ENCODE data around the gene HHLA2.

DNA sequence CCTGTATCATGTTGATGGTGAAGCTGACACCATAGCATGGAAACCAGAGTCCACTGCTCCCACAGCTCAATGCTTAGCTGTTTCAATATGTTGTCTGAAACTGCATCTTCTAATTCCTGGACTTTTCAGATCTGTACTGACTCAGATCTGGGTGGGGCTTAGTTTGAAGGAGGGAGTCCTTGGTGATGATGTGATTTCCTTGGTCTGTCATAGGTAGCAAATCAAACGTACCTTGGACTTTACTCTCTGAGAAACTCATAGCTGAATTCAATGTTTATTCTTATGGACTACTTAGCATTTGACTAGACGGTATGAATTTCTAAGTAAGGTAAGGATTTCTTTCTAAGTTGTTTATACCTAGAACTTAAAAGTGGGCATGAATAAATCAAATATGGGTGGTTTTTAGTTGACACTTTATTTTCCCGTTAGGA lies at the start of gene HHLA2:
HHLA2 (plus strand) TSS at position 277 of the 431 bp plus-strand sequence.
- RAMPAGE, long total RNA, result no peak
- RRBS, result no CpG with 5 or more reads among the region's 3 CpGs

- RAMPAGE, long total RNA, result no peak
- RRBS, result no CpG with 5 or more reads among the region's 1 CpG
These were observed 93.0 kb downstream of the HHLA2 start for GRCh38 chr3:108389444-108389682.

DNA sequence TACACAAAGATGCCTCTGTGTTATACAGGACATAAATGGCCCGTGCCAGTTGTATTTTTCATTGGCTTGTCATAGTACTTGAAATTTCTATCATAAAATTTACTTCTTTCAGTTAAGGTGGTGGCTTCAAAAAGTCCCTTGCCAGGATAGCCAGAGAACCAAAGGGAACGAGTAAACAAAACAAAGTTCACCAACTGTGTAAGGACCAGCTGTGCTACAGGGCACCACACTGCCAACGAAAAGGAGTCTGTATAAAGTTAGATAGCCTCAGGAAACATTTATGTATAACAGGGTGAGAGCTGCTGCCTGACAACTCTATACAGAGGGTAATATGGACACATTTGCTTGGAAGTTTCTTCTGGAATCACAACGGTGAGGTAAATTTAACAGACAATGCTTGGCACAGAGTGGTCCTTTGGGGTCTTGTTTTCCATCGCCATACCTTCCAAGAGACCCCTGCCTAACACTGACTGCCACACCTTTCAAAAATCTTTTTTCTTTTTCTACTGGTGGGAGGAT lies 103.5 kb downstream of the MYH15 start:
- RAMPAGE, long total RNA, result no peak
- RRBS, result no CpG with 5 or more reads among the region's 5 CpGs

GRCh38 chr3:111019061-111019424 lies 52.6 kb upstream of the NECTIN3 start:
- RAMPAGE, long total RNA, result no peak
- RRBS, result no CpG with 5 or more reads among the region's 12 CpGs

DNA sequence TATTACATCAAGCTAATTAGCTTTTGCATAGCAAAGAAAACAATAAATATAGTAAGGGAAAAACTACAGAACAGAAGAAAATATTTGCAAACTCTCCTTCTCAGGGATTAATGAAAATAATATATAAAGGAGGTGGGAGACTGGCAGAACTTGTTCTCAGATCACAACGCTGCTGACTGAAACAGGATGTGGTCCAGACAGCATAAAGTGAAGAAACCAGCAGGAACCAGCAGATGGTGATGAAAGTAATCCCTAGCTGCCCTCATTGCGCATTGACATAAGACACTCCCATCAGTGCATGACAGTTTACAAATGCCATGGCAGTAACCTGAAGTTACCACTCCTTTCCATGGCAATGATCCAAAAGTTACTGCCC lies 149.2 kb upstream of the CD96 start:
- RAMPAGE, long total RNA, result no peak
- RRBS, result no CpG with 5 or more reads among the region's 2 CpGs

- RAMPAGE, long total RNA, result no peak
- RRBS, result no CpG with 5 or more reads among the region's 7 CpGs
These were observed 1.8 kb downstream of the CD96 start for GRCh38 chr3:111543725-111544267.

DNA sequence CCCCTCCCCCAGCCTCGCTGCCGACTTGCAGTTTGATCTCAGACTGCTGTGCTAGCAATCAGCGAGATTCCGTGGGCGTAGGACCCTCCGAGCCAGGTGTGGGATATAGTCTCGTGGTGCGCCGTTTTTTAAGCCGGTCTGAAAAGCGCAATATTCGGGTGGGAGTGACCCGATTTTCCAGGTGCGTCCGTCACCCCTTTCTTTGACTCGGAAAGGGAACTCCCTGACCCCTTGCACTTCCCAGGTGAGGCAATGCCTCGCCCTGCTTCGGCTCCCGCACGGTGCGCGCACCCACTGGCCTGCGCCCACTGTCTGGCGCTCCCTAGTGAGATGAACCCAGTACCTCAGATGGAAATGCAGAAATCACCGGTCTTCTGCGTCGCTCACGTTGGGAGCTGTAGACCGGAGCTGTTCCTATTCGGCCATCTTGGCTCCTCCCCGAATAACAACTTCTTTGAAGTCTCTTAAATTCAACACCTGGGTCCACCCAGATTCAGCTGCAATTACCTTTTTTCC lies 19.9 kb downstream of the CD96 start:
- RAMPAGE, long total RNA, result no peak
- RRBS, result no CpG with 5 or more reads among the region's 31 CpGs

DNA sequence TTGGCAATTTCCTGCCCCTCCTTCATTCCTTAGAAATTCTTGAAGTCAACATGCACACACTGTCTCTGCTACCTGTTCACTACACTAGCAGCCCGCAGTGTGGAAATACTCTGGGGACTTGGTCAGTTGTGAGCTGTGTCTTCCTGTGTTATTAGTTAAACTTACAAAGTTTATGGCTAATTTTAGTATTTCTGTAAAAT lies 4.9 kb downstream of the ZBED2 start:
- RAMPAGE, long total RNA, result no peak
- RRBS, result no CpG with 5 or more reads among the region's 1 CpG

GRCh38 chr3:111594027-111594798 lies 933 bp downstream of the ZBED2 start:
- RAMPAGE, long total RNA, result no peak
- RRBS, result no CpG with 5 or more reads among the region's 5 CpGs

- RAMPAGE, long total RNA, result no peak
- RRBS, result no CpG with 5 or more reads among the region's 7 CpGs
These were observed 15.6 kb upstream of the ZBED2 start for GRCh38 chr3:111610667-111611226.

DNA sequence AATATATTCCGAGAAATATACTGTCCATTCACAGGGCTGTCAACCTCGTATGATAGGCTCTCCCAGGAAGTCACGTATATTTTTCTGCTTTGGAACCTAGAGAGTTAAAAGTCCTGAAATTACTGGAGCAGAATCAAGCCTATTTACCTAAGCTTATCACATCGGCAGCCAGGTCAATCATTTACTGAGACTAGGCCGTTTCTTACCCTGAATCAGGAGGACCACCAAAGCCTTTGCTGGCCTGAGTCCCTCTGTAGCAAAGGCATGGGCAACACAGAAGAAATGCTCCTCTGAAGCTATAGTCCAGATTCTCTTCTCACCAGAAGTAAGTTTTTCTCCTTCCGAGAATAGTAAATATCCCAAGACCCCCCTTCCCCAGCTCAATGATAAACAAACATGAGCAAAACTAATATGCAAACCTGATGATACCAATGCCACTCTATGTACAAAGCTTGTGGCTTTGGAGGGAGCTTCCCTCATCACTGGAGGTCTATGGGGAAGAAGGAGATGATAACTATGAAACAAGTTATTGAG lies 58.7 kb downstream of the PLCXD2 start:
- RAMPAGE, long total RNA, result no peak
- RRBS, result no CpG with 5 or more reads among the region's 6 CpGs

- RAMPAGE, long total RNA, result no peak
- RRBS, result no CpG with 5 or more reads among the region's 5 CpGs
These were observed 64.9 kb downstream of the PLCXD2 start for GRCh38 chr3:111739187-111740041.

GRCh38 chr3:111856674-111856982 lies 2.4 kb upstream of the PHLDB2 start:
- RAMPAGE, long total RNA, result no peak
- RRBS, result no CpG with 5 or more reads among the region's 2 CpGs

- RAMPAGE, long total RNA, result no peak
- RRBS, result 1% methylated on average over 4 of the region's 44 CpGs
These were observed 1.2 kb downstream of the PHLDB2 start for GRCh38 chr3:111859952-111861070.

DNA sequence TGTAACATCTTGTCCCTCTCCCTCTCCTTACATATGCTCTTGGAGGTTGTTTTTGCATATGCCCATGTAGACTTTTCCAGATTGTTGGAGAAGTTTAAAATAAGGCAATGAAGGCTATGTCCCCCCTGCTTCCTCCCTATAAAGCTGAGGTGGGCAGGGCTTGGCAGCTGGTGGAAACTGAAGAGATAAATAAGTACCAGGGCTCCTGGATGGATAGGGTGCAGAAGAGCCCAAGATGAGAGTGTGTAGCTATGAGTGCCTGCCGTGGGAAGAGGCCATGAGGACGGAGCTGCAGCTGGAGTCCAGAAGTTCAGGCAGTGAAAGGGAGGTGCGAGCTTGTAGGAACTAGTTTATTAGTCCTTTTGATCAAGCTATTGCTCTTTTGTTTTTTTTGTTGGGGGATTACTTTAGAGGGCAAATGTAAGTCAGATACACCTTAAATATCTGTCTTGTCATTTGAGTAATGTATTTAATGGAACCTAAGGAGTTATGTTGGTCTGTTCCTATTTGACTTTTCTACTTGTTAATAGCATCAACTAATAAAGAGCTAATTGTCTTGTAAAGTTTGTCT lies 52.4 kb downstream of the PHLDB2 start:
- RAMPAGE, long total RNA, result no peak
- RRBS, result no CpG with 5 or more reads among the region's 3 CpGs

- RAMPAGE, long total RNA, result no peak
- RRBS, result no CpG with 5 or more reads among the region's 4 CpGs
These were observed 825 bp downstream of the ABHD10 start for GRCh38 chr3:111979621-111980081.

DNA sequence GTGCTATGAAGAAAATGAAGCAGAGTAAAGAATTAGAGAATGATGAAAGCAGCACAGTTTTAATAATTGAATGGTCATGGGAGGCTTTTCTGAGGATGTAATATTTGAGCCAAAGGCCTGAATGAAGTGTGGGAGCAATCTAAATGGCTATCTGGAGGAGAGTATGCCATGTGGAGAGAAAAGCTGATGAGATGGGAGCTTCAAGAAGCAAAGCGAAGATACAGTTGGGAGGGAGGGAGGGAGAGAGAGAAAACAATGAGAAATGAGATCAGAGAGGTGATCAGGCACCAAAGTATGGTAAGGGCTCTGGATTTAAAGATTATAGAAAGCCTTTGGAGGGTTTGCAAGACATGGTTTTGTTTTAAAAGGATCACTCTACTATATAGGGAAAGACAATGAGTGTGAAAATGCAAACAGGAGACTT lies 6.8 kb downstream of the ABHD10 start:
- RAMPAGE, long total RNA, result no peak
- RRBS, result no CpG with 5 or more reads among the region's 1 CpG

DNA sequence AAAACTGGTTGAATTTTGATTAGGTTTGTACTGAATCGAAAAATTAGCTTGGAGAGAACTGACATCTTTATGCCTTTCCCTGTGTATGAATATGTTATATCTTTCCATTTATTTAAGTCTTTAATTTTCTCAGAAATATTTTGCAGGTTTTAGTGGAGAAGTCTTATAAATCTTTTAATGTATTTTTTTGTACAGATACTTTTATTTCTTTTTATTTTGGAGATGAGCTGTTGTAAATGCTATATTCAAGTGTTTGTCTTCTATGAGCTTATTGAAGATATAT lies 5.4 kb upstream of the SLC9C1 start:
- RAMPAGE, long total RNA, result no peak
- RRBS, result no CpG with 5 or more reads among the region's 1 CpG

DNA sequence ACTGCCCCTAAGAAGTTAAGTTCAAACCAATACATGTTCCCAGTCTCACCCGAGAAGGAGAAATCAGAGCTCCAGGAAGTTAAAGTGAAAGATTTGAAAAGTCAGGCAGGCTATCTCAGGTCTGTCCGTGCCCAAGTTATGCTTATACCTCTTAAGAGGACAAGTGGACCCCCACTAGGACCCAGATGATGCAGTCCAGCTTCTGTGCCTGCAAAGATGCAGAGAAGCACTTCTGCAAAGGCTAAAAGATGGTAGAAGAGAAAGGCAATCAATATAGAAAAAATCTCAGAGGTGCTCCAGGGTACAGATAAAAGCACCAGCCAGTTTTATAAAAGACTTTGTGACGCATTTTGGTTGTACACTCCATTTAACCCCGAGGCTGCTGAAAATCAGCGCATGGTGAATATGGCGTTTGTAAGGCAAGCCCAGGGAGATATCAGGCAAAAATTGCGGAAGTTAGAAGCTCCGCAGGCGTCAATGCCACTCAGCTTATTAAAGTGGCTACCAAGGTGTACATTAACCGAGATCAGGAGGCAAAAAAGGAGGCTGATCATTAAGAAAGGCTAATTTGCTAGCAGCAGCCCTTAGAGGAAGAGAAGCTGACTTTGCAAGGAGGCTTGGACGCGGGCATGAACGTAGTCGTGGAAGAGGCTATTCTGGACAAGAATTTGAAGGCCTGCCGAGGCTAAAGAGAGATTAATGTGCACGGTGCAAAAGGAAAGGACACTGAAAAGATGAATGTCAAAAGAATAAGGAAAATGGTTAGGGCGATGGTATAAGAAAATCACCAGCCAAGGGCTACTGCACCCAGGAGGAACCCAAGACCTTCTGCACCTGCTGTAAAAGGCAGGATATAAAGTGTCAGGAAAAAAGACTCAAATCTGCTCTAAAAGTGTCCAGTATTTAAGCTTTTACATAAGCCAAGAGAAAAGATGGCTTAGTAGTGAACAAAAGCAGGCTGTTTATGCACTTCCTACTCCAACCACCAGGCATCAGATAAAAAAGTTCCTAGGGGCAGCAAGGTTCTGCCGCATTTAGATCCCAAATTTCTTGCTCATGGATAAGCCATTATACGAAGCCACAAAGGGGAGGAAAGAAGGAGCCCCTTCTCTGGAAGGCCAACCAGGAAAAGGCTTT lies 10.2 kb upstream of the SLC9C1 start:
- RAMPAGE, long total RNA, result no peak
- RRBS, result no CpG with 5 or more reads among the region's 19 CpGs

GRCh38 chr3:112361644-112362737 lies 29.0 kb downstream of the CD200 start:
- RAMPAGE, long total RNA, result no peak
- RRBS, result no CpG with 5 or more reads among the region's 5 CpGs

Data from hepatocyte (in vitro differentiated cells and primary cell).